Monocyte (primary cell): ENCODE results near the genes DIO1 and CYB5RL.

DNA sequence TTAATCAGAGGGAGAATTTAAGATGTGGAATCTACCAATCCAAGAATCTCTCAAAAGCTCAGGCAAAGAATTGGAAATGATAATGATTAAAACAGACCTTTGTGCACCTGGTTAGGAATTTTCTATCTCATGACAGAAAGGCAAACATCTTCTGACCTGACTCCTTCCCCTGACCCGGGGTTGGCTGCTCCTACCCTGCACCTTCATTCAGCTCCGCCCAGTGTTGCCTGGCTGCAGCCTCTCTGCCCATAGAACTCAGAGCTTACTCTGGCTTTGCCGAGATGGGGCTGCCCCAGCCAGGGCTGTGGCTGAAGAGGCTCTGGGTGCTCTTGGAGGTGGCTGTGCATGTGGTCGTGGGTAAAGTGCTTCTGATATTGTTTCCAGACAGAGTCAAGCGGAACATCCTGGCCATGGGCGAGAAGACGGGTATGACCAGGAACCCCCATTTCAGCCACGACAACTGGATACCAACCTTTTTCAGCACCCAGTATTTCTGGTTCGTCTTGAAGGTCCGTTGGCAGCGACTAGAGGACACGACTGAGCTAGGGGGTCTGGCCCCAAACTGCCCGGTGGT, at the start of gene DIO1:
Gene DIO1, plus strand, starts transcription at position 258 of the 574 bp plus-strand sequence.
- PRO-cap, 2 experiments: no peak in any of the 2 experiments

- PRO-cap, 2 experiments: peak in 2 of 2 experiments; most common plus-strand start chr1:54200249 (in 2); most common minus-strand start chr1:54199971 (in 1)
Measured at GRCh38 chr1:54199311-54200295, at the start of gene CYB5RL. Gene CYB5RL, minus strand, starts transcription at chr1:54200030.

DNA sequence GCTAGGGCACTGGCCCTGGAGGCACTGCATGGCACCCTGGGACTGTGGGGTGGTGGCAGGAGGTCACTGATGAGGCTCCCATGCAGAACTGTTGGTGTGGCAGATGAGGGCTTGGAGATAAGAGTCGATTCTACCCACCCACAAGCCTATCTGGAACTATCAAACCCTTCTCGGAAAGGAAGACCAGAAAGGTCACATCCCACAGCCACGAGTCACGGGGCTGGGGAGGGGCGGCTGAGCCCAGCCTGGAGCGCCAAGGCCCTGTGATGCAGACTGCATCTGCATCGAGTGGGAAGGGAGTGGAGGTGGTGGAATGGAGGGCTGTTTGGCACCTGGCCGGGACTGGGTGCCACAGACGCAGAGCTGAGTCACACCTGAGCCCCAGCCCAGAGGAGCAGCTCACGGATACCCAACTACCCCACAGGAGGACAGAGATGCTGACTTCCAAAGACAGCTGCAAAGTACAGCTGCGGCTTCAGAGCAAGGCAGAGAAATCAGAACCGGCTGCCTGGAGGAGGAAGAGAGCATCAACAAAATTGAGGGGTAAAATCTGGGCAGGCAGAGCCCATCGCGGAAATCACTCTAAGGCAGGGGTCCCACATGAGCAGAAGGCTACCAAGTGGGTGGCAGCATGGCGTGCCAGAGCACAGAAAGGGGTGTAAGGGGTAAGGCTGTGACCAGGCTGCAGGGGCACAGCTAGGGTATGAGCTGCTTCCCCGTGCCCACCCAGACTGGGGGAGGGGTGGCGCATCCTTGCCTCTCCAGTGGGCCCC, 29.7 kb downstream of the MRPL37 start:
- PRO-cap, 2 experiments: no peak in any of the 2 experiments

DNA sequence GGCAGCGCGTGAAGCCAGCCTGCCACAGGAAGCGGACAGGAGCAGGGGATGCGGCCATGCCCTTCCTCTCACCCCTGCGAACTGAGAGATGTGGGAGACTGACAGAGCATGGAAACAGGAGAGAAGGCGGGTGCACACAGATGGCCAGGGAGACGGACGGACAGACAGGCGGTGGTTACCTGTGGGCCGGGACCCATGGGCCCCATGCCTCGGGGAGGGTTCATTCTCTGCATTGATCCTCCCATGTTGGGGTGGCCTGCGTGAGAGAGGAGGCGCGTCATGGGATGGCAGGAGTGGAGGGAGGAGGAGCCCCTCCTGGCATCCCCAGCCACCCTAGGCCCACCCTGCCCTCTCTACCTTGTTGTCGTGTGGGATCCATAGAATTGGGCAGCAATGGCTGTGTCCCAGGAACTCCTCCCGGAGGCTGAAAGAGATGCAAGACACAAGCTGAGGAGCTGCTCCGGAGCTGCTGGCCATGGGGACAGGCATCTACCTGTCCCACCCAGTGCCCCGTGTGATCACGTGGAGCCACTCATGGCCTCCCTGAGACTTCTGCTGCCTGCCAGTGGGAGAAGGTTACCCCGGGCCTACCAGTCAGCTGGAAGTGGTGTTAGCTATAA, 51.6 kb downstream of the MRPL37 start:
- PRO-cap, 2 experiments: no peak in any of the 2 experiments

- PRO-cap, 2 experiments: no peak in any of the 2 experiments
Measured at GRCh38 chr1:54344663-54345722, 145.0 kb downstream of the MRPL37 start.

DNA sequence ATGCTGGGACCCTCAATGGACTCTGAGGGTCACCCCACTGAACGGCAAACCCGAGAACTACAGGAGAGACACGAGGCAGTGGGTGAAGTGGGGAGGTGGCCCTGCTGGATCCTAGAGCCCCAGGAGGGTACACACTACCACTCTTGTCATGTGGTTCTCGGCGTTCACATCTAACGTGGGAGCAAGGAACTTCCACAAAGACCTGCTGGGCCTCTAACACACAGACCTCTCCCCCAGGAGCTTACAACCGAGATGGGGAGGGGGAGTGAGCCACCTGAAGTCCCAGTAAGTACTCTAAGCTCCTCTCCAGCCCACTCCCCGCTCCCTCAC, 154.4 kb downstream of the MRPL37 start:
- PRO-cap, 2 experiments: no peak in any of the 2 experiments

GRCh38 chr1:54404805-54405766, 142.9 kb upstream of the ACOT11 start:
- PRO-cap, 2 experiments: no peak in any of the 2 experiments

DNA sequence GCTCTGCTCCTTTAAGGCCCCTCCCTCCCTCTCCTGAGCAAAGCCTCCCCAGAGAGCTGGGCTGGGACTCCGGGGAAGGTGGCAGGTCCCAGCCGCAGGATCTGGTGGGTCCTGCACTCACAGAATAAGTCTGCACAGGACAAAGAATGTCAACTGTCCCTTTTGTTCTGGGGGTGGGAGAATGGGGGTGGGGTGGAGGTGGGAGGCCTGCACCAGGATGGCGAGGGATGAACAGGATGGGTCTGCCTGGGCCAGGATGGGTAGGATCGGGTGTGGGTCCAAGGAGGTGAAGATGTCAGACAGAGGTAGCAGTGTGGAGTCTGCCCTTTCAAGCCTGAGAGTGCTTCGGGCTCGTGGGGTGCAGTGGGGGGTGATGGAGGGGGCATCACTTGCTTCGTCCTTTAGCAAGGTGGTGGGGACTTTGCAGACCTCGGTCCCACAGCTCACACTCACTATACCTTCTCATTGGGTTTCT, 84.4 kb upstream of the ACOT11 start:
- PRO-cap, 2 experiments: no peak in any of the 2 experiments

DNA sequence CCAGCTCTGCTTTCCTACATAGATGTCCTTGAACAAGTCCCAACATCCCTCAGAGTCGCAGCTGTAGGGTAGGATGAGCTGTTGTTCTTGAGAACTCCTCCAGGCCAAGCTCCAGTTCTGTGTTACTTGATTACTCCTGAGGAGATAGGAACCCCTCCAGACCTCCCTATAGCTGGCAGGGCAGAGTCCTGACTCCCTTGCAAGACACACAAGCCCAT, 68.6 kb upstream of the ACOT11 start:
- PRO-cap, 2 experiments: no peak in any of the 2 experiments

- PRO-cap, 2 experiments: no peak in any of the 2 experiments
Measured at GRCh38 chr1:54486606-54487266, 61.3 kb upstream of the ACOT11 start.

GRCh38 chr1:54487361-54488785, 60.2 kb upstream of the ACOT11 start:
- PRO-cap, 2 experiments: peak in 2 of 2 experiments; most common plus-strand start chr1:54488528 (in 2); most common minus-strand start chr1:54488230 (in 1)

DNA sequence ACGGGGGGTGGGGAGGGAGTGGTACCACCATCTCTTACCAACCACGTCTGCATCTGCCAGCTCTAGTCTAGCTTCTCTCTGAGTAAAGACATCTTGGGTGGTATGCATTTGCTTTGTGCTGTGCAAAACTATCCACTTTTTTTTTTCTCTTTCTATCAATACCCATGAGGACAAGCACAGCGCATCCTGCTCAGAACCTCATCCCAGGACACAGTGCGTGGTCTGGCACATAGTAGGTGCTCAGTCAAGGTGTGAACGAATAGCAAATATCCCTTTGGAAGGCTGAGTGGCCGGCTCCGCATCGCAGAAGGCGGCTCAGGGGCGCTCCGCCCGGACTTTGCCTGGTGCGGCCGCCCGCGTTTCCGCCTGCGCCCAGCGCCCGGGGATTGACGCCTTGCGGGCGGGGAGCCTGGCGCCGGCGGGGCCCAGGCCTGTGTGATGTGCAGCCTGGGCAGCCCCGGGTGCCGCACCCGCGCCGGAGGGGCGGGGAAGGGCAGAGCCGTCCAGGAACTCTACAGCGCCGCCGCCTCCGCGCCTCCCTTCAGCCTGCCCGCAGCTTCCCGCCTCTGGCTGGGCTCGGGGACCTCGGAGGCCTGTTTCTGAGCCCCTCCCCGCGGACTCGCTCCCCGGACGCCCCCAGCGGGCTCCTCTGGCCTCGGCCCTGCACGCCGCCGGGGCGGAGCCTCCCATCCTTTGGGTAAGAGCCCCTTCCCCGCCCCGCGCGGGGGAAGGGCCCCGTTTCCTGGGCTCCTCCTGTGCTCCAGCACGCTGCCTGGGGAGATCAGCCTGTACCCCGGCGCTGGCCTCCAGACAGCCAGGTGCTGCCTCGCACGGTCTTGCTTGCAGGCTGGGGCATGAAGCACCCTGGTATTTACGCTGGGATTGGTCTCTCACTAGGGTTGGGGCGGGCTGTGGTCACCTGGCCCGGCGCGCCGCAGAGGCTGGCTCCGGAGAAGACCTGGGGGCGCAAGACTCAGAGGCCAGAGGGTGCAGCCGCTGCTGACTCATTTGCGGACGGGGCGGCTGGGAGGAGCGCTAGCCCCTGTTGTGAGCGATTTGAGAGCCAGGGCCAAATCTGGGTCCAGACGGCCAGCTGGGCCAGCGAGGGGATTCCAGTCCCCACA, 5.9 kb upstream of the ACOT11 start:
- PRO-cap, 2 experiments: peak in 2 of 2 experiments; most common plus-strand start position 1,007 of the sequence (in 1)

DNA sequence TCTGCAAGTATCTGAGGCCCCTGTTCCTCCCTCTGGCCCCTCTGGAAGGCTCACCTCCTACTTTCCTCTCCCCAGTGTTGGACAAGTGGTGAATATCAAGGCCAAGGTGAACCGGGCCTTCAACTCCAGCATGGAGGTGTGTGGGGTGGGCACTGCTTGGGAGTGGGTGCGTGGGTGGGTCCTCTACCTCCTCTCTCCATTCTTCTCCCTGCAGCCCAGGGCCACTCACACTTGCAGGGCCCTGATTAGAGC, 30.9 kb downstream of the FAM151A start:
- PRO-cap, 2 experiments: no peak in any of the 2 experiments

GRCh38 chr1:54852080-54852682, 34.8 kb downstream of the DHCR24 start:
- PRO-cap, 2 experiments: no peak in any of the 2 experiments

DNA sequence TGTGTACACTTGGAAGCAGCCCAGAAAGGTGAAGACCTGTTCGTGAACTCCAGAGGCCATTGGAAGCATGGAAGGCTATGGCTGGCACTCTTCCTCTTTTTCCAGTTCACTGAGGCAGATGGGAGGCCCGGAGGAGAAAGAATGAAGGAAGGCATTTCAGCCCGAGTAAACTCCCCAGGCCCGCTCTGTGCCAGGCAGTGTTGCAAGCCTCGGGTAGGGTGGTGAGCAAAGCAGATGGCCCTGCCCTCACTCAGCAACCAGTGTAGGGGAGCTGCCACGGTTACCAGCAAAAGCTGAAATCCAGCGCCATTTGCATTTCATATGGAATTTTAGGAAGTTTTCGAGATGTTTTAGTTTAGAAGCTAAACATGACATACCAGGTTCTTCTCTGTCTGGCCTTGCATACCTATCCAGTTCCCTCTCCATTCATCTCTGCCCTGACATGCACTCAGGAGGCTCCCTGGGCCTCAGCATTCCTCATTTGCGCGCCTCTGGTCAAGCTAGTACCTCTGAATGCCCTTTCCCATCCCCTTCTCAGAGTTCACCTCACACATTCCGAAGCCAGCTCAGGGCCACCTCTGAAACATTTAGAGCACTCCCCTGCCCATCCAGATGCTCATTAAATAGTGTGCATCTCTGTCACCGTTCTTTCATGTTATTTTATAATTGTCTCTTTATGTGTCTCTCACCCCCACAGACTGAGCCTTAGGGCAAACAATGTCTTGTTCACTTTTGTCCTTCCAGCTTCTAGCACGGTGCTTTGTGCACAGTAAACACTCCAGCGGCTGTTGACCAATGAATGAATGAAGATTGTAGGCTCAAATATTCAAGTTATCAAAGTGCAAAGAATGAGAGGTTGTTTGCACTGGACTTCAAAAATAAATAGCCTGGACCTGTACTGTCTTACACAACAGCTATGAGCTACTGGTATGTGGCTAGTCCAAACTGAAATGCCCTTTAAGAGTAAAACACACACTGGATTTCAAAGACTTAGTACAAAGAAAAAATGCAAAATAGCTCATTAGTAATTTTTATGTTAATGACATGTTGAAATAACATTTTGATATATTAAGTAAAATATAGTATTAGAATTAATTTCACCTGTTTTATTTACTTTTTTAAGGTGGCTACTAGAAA, 1.1 kb upstream of the DHCR24 start:
- PRO-cap, 2 experiments: no peak in any of the 2 experiments

- PRO-cap, 2 experiments: no peak in any of the 2 experiments
Measured at GRCh38 chr1:54922797-54923247, 35.8 kb upstream of the DHCR24 start.

DNA sequence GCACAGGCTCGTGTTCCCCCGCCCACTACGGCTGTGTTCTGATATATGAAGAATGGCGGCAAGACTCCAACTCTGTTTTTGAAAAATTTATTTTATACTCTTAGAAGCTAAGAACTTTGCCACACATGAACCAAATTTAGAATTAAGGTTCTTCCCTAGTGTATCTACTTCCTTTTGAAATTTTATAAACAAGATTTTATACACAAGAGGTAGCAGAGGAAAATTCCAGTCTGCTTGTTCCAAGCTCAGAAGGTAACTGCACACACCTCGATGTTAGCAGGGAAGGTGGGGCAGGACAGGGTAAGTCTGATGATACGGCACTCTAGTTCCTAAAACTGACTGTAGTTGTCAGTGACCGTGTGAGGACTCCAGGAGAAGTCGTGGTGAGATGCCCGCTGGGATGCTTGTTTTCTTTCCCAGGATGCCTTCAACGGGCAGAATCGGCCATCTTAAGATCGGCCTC, 27.0 kb downstream of the PCSK9 start:
- PRO-cap, 2 experiments: no peak in any of the 2 experiments

- PRO-cap, 2 experiments: no peak in any of the 2 experiments
Measured at GRCh38 chr1:55288431-55288690, 73.2 kb upstream of the USP24 start.

GRCh38 chr1:55429305-55429644, 214.1 kb upstream of the USP24 start:
- PRO-cap, 2 experiments: no peak in any of the 2 experiments

GRCh38 chr1:56374733-56375219, 204.6 kb downstream of the PLPP3 start:
- PRO-cap, 2 experiments: no peak in any of the 2 experiments